Prostate gland (tissue), 2 donors: Measurements from ENCODE around the genes TXLNA, IQCC and HDAC1.

- PRO-cap: no peak
- RAMPAGE, long total RNA, 2 experiments: no peak in any of the 2 experiments
These were observed 11.2 kb downstream of the PTP4A2 start for GRCh38 chr1:31926761-31927664.

DNA sequence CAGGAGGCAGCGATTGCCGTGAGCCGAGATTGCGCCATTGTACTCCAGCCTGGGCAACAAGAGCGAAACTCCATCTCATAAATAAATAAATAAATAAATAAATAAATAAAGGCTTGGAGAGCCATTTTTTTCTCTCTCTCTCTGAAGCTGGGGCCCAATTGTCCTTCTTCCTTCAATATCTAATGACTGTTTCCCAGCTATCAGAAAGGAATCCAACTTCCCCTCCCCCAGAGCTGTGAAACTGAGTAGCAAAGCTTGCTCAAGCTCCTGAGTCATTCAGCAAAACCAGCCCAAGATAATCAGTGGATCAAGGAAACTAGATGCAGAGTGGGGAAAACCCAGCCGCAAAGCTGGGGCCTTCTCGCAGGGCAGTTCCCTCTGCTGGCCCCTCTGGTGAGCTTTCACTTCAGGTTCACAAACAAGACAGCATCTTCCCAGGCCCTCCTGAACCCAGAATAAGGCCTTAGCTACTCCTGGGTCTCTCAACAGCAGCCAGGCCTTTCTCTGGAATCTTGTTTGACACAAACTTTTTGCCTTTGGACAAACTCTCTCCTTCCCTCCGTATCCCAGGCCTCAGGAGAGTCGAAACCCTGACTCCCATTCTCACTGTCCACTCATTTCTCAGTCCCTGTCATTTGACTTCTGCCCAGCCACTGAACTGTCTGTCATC lies 17.8 kb upstream of the PTP4A2 start:
- PRO-cap: bidirectional peak, plus-strand start at position 319 of the sequence, minus-strand start at position 181 of the sequence
- RAMPAGE, long total RNA, 2 experiments: no peak in any of the 2 experiments

DNA sequence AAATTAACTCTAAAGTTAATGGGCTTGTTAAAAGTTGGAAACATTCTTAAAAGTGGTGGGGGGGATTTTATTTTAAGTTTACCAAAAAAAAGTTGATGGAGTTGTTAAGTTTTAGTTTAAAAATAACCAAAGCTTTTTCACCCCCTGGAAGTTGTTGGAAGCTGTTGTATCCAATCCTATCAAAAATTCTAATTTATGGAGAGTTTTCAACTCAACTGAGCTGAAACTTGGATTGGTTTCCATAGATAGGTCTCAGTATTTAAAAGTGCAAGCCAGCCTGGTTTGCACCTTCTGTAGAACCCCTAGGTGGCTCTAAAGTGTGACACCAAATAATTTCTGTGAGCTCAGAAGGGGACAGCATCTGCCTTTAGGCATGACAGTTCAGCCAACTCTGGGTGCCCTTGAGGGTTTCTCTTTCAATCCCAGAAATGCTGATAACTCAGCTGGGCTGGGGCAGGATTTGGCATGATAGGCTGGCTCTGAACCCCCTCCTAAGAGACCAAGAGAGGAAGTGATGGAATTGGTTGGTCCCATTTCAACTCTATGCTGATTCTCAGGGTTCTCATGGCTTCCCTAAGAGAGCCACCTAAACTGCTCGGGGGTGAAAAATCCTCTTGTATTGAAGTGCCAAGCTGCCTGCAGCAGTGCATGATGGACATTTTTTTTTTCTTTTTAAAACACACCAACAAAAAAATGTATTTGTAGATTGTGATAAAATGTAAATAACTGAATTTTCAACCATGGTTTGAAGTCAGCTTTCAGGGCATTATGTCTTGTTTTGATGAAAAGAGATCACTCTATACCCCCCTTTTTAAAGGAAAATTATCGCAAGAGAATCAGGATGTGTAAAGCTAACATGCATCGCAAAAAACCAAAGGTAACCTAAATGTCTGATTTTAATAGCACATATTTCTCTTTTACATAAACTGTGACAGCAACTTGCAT lies 28.5 kb upstream of the TMEM39B start:
- PRO-cap: no peak
- RAMPAGE, long total RNA, 2 experiments: no peak in any of the 2 experiments

DNA sequence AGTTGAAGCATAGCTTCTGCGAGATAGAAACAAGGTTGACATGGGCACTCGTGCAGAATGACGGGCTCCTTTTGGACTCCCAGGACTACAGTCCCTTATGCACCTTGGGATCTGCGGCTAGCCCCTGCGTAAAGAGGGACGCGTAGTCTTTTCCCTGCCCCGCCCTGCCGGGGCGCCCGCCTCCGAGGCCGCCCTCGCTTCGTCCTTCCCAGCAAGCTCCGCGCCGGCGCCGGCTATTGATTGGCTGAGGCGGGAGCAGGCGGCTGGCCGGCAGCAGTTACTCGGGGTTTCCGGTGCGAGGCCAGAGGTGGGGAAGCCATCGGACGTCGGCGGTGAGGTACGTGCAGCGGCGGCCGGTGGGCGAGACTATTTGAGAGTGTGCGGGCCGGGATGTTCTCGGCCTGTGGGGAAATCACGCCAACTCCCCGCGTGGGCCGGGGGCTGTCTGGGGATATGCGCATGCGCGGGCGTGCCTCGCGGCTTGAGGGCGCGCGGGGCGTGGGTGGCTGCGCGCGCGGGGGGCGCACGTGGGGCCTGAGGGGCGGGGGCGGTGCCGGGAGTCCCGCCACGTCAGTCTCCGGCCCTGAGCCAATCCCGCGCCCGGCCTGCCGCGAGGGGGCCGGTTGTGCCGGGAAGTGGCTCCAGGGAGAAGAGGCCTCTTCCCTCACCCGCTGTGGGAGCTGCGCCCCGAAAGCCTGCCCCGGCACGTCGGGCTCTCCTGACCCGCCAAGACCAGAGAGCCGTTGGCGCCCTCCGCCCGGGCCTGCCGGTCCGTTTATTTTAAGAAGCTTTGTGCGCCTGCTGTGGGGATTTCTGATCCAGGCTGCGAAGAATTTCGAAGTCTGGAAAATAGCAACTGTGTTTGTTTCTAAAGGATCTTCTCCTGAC lies at the start of gene TXLNA:
TXLNA (plus strand) TSS at position 236 of the 888 bp plus-strand sequence.
- PRO-cap: bidirectional peak, plus-strand start at position 304 of the sequence, minus-strand start at position 190 of the sequence; unidirectional peak, plus-strand start at position 626 of the sequence; unidirectional peak, plus-strand start at position 667 of the sequence
- RAMPAGE, long total RNA, 2 experiments: start-site peak on the plus strand in 2 of 2 experiments, centred at positions 269 to 644 of the sequence, 26 to 351 reads per replicate

DNA sequence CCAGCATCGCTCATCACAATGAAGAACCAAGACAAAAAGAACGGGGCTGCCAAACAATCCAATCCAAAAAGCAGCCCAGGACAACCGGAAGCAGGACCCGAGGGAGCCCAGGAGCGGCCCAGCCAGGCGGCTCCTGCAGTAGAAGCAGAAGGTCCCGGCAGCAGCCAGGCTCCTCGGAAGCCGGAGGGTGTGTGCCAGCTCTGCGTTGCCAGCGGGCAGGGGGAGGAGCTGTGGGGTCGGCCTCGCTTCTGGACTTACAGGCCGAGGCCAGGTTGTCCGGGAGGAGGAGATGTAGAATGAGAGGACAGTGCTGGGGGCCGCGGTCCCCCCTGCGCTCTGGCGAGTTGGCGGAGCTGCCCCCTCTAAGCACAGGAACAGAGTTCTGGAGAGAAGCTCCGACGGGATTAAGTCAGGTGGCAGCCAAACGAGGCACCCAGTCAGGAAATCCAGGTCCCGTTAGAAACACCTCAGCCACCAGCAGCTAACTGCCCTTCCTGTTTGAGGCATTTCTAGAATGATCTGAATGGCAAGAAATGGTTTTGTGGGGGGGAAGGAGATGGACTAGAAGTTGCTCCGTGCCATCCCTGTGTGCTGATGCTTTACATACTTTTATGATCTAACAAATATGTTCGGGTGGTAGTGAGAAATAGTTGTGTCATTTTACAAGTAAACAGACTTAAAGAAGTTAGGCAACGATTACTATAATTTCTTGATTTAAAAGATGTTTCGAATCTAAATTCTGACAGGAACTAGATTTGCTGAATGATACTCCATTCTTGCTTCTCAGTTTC lies 1.0 kb downstream of the TXLNA start:
- PRO-cap: no peak
- RAMPAGE, long total RNA, 2 experiments: no peak in any of the 2 experiments

- PRO-cap: bidirectional peak, plus-strand start at chr1:32205671, minus-strand start at chr1:32205455
- RAMPAGE, long total RNA, 2 experiments: start-site peak on the plus strand in 2 of 2 experiments, at chr1:32205648-32205675 at its widest, 37 to 46 reads per replicate
These were observed at the start of gene IQCC for GRCh38 chr1:32204891-32205870. Gene IQCC, plus strand, starts transcription at chr1:32205671.

- PRO-cap: no peak
- RAMPAGE, long total RNA, 2 experiments: start-site peak on the plus strand in 1 of 2 experiments, at chr1:32224033-32224061 at its widest, 38 reads per replicate
These were observed 1.8 kb downstream of the EIF3I start for GRCh38 chr1:32223617-32224816.

DNA sequence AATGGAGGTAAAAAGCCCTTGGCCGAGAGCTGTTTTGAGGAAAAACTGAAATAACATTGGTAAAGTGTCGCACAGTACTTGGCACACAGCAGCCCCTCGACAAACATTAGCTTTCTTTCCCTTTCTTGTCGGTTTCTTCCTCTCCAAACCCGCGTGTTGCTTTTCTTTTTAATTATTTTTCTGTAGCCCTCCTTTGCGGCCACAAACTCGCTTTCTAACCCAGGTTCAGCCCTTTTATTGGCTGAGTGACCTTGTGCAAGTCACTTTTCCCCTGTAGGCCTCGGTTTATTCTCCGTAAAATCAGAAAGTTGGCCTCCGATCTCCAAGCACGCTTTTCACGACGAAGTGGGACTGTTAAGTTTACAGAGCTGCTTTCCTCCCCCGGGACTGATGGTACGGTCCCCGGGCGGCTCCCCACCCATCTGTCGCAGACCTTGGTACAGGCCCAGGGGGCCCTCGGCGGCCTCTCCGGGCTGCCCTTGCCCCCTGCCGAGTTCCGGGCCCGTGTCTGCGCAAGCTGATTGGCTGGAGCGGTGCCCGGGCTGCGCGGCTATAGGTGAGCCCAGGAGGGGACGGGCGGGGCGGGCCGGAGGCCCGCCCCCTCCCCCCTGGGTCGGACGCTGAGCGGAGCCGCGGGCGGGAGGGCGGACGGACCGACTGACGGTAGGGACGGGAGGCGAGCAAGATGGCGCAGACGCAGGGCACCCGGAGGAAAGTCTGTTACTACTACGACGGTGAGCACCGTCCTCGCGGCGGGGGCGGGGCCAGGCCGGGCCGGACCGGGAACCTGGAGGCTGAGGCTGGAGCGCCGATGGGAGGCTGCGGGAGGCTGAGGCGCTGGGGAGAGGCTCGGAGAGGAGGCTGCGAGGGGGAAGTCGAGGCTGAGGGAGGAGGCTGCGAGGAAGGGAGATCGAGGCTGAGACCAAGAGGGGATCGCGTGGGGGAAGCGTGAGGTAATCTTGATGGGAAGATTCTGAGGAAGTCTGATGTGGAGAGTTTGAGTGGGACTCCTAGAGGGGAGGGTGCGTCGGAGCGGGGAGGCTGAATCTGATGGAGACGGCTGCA lies at the start of gene HDAC1:
HDAC1 (plus strand) TSS at position 599 of the 1,065 bp plus-strand sequence.
- PRO-cap: bidirectional peak, plus-strand start at position 492 of the sequence, minus-strand start at position 488 of the sequence; bidirectional peak, plus-strand start at position 656 of the sequence, minus-strand start at position 719 of the sequence
- RAMPAGE, long total RNA, 2 experiments: start-site peak on the plus strand in 2 of 2 experiments, centred at positions 450 to 646 of the sequence, 44 to 430 reads per replicate

GRCh38 chr1:32333460-32333696 lies 2.7 kb downstream of the MARCKSL1 start:
- PRO-cap: no peak
- RAMPAGE, long total RNA, 2 experiments: no peak in any of the 2 experiments

- PRO-cap: no peak
- RAMPAGE, long total RNA, 2 experiments: no peak in any of the 2 experiments
These were observed 3.5 kb upstream of the MARCKSL1 start for GRCh38 chr1:32339414-32340008.

GRCh38 chr1:32611996-32612534 lies 38.3 kb downstream of the ZBTB8OS start:
- PRO-cap: bidirectional peak, plus-strand start at chr1:32612411, minus-strand start at chr1:32612237
- RAMPAGE, long total RNA, 2 experiments: no peak in any of the 2 experiments

GRCh38 chr1:32655812-32656594 lies 5.0 kb downstream of the RBBP4 start:
- PRO-cap: no peak
- RAMPAGE, long total RNA, 2 experiments: no peak in any of the 2 experiments

- PRO-cap: unidirectional peak, minus-strand start at chr1:32755866
- RAMPAGE, long total RNA, 2 experiments: no peak in any of the 2 experiments
These were observed 14.2 kb downstream of the KIAA1522 start for GRCh38 chr1:32755665-32756441.

DNA sequence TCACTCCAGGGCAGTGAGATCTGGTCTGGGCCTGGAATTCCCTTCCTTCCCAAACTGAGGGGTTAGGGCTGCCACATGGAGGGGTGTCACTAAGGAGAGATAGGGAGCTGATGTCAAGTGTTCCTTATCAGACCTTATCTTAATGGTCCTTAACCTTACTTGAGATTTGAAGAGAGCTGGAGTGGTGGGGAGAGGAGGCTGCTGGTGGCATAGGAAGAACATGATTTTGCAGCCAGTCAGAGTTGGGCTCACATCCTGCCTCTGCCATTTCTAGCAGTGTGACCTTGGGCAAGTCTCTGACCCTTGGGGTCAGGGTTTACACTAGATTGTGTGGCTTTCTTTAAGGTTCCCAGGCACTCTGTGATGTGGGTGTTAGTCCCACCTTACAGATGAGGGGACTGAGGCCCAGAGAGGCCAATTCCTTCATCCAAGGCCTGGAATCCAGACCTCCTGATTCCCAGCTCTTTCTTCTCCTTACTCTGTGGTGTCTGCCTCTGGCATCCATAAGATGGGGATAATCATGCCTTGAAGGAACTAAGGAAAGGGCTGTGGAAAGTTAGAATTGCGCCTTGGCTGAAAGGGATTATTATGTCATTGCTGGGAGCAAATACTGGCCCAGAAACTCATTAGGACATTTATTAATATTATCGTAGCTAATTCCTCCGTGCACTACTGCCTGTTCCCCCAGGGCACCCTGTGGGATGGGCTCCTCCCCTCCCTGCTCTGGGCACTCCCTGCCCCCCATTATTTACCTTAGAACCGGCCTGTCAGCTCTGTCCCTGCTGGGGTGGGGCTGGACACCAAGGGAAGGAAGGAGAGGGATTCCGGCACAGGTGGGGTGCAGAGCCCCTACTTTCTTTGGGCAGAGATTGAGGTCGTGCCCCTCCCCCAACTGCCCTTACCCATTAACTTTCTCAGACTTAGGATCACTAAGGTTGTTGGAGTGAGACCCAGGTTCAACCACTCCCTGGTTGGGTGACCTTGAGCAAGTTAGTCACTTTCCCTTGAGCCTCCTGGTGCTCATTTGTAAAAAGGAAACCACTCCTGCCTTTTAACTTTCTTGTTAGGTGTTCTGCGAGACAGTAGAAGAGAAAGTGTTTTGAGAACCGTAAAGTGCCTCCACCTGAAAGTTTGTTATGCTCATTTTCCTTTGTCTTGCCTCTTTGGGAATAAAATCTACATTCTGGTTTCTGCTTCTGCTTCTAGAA lies 17.6 kb downstream of the KIAA1522 start:
- PRO-cap: bidirectional peak, plus-strand start at position 816 of the sequence, minus-strand start at position 696 of the sequence
- RAMPAGE, long total RNA, 2 experiments: no peak in any of the 2 experiments

DNA sequence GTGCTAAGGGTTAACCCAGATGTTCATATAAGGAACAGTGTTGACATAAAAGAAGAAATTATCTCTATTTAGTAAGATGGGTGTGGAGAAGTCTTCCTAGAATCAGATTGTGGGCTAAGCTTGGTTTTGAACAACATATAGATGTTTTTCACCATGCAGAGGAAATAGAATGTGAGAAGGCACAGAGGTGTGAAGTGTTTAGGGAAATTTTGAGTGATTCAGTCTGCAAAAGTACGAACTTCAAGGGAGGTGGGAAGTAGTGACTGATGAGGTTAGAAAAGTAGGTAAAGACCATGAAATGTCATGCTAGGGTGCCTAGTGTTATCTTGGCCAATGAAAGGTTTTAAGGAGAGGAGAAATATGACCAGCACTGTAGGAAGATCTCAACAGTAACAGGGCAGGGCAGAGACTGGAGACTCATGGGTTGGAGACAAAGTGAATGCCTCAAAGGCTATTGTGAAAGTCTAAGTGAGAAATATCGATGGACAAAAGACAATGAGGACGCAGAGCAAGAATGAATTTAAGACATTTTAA lies 18.1 kb downstream of the YARS1 start:
- PRO-cap: no peak
- RAMPAGE, long total RNA, 2 experiments: no peak in any of the 2 experiments

- PRO-cap: bidirectional peak, plus-strand start at chr1:32973081, minus-strand start at chr1:32972950
- RAMPAGE, long total RNA, 2 experiments: no peak in any of the 2 experiments
These were observed 8.3 kb upstream of the RNF19B start for GRCh38 chr1:32972696-32973511.

- PRO-cap: bidirectional peak, plus-strand start at chr1:32992658, minus-strand start at chr1:32992550
- RAMPAGE, long total RNA, 2 experiments: no peak in any of the 2 experiments
These were observed 27.8 kb upstream of the RNF19B start for GRCh38 chr1:32992227-32992982.

GRCh38 chr1:33008344-33009087 lies 28.2 kb downstream of the AK2 start:
- PRO-cap: no peak
- RAMPAGE, long total RNA, 2 experiments: no peak in any of the 2 experiments

- PRO-cap: no peak
- RAMPAGE, long total RNA, 2 experiments: no peak in any of the 2 experiments
These were observed 4.6 kb downstream of the AK2 start for GRCh38 chr1:33031972-33032690.

- PRO-cap: no peak
- RAMPAGE, long total RNA, 2 experiments: no peak in any of the 2 experiments
These were observed 18.6 kb upstream of the AK2 start for GRCh38 chr1:33055364-33055563.